Occipital lobe (tissue), 2 donors: ENCODE data around the genes HCN3 and GON4L.

- RAMPAGE, long total RNA = no peak
These were observed 12.8 kb downstream of the EFNA3 start for GRCh38 chr1:155091260-155091992.

DNA sequence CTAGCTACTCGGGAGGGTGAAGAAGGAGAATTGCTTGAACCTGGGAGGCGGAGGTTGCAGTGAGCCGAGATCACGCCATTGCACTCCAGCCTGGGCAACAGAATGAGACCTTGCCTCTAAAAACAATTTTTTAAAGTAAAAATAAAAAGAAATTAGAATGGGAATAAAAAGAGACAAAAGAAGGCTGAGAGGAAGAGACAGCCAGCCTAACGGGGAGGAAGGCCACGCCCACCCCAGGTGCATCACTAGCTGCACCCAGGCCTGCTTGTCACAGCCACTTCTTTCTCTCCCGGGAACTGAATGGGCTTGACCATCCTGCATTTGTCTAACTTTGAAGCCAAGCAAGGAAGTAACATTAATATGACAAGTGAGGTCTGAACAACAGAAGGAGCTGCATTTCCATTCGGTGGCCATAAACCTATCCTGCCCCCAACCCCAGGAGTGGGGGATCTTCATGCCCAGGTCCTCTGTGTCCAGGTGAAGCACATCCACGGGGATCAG, 20.8 kb upstream of the EFNA1 start:
- RAMPAGE, long total RNA = no peak

- RAMPAGE, long total RNA = no peak
These were observed 20.1 kb upstream of the EFNA1 start for GRCh38 chr1:155107300-155108298.

DNA sequence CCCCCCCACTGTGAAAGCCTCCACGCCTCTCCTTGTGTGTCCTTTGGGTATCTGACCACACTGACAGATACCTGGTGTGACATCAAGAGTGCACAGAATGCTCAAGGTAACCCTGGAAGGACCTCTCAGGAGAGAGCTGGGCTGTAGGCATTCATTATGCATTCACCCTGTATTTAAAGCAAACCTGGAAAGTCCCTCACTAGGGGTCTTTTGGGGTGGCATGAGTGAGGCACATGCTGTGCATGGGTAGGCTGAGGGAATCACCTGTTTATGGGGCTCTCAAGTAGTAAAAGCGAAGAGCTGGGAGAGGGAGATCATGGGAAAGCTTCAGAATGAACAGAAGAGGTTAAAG, 702 bp downstream of the EFNA1 start:
- RAMPAGE, long total RNA = no peak

- RAMPAGE, long total RNA = no peak
These were observed 13.3 kb upstream of the DPM3 start for GRCh38 chr1:155153595-155154019.

- RAMPAGE, long total RNA = start-site peak on the plus strand at chr1:155174570-155174611, 51 and 28 reads in 2 replicates
These were observed 797 bp downstream of the TRIM46 start for GRCh38 chr1:155174093-155175198.

DNA sequence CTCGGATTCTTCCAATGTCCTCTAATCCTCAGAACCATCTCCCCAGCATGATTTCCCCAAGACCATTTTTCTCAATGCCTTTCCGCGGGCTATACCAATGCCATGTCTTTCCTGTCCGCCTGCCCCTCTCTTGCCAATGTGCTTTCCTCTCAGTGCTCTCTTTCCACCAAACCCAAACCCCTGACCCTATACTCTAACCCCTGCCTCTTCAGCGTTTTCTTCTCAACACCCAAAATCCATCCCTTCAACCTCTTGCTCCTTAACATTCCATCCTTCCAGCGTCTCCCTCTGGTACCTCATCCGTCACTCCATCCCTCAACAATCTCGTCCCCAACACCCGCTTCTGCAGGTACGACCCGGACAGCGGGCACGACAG, 9.8 kb downstream of the TRIM46 start:
- RAMPAGE, long total RNA = no peak

DNA sequence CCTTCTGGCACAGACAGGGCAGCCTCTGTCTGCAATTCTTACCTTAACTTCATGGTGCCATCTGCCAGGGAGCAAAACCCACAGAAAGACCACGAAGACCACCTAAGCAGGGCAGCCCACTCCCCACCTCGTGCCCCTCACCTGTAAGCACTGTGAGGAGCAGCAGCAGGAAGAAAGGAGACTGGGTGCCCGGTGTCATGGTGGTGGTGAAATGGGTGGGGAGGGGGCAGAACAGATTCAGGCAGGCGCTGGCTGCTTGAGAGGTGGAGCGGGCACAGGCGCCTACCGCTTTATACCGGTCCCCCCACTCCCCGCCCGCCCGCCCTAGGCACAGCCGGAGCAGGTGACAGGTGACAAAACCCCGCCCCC, 15.1 kb downstream of the THBS3 start:
- RAMPAGE, long total RNA = no peak

DNA sequence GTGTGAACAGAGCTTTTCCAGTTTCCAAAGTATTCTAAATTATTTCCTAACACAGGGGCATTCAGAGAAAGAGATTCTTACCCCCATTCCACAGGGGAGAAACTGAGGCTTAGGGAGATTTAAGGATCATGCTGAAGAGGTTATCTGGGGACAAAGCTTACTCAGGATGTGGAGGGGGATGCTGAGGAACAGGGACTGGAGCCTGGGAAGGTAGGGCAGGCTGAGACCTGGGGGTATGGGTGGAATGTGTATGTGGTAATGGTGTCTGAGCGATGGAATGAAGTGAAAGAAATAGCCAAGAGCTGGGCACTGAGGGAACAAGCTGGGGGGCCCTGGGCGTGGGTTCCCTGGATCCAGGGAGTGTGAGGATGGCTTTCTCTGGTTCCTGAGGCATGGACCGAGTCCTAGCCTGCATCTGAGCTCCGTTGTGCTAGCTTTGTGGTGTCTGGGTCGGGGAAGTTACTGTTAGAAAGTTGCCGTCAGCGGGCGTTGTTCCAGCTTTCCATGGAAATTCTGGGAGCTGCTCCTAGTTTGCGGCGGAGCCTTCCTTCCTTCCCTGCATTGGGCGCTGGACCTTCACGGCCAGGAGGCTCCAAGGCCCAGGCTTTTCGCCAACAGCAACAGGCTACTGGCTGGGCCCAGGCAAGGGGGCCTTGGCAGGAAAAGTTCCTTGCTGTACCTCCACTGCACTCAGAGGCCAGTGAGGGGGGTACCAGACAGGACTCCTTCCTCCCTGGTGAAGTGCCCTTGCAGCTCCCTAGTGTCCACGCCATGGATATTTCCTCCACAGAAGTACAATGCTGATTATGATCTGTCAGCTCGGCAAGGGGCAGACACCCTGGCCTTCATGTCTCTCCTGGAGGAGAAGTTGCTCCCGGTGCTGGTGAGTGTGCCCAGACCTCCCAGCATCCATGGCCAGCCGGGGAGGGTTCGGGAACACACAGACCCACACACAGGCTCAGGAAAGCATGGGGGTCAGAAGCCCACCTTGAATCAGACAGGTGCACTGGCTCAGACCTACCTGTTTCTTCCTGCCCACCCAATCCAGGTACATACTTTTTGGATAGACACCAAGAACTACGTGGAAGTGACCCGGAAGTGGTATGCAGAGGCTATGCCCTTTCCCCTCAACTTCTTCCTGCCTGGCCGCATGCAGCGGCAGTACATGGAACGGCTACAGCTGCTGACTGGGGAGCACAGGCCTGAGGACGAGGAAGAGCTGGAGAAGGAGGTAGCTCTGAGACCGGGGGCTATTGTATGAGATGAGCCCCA, 3.3 kb downstream of the MTX1 start:
- RAMPAGE, long total RNA = no peak

DNA sequence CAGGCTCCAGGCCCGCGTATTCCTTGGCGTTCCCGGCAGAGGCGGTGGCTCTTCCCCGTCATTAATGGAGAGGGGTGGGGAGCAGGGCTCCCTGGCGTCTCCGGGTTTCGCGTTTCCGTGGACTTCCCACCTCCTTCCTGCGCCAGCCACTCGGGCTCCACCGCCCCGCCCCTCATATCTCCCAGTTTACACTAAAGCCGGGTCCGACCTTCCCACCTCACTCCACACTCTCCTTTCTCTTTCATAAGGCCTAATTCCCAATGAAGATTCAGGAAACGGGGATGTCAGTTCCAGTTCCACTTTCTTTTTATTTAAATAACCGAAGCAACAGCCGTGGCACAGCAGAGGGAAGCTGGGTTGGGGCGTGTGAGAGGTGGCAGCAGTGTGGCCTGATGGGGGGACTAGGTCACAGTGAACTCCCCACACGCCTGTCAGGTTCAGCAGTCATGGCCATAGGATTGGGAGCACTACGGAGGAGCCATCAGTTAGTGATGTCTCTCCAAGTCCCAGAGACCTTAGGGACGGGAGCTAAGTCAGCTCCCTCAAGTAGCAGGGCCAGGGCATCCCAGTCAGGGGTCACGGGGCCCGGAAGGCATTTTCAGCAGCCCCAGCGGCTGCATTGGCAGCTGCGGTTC, 531 bp upstream of the ENTREP3 start:
- RAMPAGE, long total RNA = no peak

DNA sequence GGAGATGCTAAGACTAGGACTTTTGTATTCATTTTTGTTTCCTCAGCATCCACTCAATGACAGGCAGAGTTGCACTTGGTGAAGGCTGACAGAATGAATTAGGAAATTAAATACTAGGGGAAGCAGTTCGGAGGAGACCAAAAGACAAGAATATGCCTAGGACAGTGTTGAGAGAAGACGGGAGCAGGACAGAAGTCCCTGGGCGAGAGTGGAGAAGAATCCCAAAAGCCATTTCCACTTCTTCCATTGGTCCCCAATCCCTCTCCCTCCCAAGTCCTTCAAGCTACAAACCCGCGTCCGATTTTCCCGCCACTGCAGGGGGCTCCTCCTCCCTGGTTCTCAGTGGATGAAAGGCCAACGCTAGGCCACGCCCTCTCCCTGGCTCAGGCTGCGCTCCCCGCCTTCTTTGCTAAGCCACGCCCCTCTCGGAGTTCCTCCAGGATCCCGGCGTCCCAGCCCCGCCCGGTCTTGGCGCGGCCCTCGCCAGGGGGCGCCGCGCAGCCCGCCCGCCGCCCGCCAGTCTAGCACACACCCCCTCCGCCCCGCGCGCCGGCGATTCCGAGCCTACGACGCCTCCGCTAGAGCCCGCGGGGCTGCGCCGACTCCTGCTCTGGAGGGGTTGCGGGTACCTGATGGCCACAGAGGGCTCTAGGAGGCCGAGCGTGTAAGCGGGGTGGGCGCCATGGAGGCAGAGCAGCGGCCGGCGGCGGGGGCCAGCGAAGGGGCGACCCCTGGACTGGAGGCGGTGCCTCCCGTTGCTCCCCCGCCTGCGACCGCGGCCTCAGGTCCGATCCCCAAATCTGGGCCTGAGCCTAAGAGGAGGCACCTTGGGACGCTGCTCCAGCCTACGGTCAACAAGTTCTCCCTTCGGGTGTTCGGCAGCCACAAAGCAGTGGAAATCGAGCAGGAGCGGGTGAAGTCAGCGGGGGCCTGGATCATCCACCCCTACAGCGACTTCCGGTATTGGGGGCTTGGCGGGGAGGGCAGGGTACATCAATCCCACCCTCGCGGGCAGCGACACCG, at the start of gene HCN3:
Gene HCN3 (plus strand): TSS at position 555 of the 1,023 bp plus-strand sequence.
- RAMPAGE, long total RNA = no peak

- RAMPAGE, long total RNA = no peak
These were observed 784 bp downstream of the FDPS start for GRCh38 chr1:155309125-155310174.

DNA sequence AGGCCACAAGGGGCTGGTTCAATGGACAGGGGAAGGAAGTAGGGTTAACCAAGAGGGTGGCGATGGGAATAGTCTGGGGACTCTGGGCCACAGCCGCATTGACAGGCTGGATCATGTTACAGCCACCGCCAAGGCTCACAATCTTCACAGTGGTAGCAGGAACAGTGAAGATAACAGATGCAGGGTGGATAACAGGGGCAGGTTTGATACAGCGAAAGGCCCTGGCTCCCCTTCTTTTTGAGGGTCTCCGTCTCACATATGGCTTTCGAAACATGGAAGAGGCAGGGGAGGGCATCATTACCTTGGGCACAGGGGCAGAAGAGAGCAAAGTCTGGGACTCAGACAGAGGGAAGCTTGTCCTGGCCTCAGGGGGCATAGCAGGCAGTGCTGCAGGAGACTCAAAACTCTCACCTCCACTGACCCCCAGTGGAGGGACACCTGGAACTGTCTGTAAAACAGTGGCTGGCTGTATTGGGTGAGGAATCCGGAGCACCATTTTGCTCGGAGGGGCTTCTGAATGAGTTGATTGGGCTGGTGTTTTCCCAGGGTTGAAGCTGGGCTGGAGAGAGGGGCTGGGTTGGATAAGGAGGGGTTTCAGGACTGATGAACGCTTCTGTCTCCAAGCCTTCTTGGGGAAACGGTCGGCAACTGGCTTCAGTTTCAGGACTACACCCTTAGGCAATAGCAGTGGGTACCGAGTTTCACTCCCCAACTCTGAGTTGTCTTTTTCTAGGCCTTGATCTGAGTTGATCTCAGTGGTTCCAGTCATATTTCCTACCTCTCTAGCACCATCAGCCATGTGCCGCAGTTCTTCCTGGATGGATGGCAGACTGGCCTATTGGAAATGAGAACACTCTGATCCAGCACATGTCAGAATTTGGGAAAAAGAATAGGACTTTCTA, 28.2 kb downstream of the YY1AP1 start:
- RAMPAGE, long total RNA = no peak

GRCh38 chr1:155745057-155746007, 56.4 kb downstream of the DAP3 start:
- RAMPAGE, long total RNA = no peak

DNA sequence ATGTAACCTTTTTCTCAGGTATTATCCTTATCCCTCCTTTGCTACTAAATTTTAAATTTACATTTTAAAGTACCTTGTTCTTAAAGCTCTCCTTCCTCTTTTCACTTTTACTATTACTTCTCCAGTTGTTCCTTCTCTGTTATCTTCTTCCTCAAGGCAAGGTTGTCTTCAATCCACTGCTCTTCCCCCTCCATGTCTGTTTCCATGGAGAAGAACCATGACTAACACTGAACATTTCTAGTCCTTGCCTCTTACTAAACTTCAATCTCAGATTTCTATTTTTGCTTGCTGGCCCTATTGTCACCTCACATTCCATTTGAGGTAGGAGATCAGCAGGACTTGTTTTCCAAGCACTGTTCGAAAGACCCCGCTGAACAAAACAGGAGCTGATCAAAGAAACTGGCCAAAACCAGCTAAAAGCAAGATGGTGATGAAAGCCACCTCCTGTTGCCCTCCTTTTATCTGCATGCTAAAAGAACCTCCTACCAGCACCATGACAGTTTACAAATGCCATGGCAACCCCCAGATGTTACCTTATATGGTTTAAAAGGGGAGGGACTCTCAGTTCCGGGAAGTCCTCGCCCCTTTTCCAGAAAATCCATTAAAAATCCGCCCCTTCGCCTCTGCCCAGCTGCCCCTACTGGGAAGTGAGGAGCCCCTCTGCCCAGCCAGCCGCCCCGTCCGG, 22.7 kb downstream of the GON4L start:
- RAMPAGE, long total RNA = no peak

- RAMPAGE, long total RNA = no peak
These were observed at the start of gene GON4L for GRCh38 chr1:155856726-155857944. GON4L (minus strand) TSS chr1:155857214.

GRCh38 chr1:155892962-155893541, 18.1 kb downstream of the RIT1 start:
- RAMPAGE, long total RNA = no peak

DNA sequence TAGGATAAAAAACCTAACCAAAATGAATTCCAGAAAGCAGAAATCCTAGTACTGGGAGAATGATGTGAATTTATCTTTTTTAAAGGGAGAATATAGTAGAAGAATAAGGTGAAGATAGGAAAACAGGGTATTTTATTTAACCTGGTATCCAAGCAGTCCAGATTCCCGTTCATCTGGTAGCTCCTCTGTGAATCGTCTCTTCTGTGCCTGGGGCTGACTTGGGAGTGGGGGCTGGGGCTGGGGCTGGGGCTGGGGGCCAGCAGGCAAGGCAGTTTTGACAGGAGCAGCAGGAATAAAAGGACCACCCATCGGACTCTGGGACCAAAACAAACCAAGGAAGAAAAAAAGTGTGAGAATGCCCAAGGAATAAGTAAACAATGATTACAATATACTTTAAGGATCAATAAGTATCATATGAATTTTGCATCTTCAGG, 6.2 kb upstream of the RIT1 start:
- RAMPAGE, long total RNA = no peak

DNA sequence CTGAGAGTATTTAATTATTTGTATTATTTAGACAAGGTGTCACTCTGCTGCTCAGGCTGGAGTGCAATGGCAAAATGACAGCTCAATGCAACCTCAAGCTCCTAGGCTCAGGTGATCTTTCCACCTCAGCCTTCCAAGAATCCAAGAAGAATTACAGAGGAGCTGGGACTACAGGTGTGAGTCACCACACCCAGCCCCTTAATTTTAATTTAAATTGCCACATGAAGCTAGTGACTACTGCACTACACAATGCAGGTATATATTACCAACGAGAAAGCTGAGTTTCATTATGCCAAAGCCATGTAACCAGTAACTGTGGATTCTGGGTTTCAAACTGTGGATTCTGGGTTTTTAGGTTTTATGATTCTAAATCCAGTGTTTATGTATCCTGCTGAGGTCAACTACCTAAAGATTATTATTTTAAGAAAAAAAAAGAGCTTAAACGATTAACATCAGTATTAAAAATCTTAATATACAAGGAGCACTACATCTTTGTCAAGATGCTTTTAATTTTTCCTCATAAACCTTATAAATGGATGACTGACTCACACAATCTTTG, 2.0 kb downstream of the KHDC4 start:
- RAMPAGE, long total RNA = no peak

GRCh38 chr1:155937976-155938895, 3.2 kb upstream of the RXFP4 start:
- RAMPAGE, long total RNA = no peak